Cerebellum (tissue), 5 donors: ENCODE measurements around a stretch of chr4.

DNA sequence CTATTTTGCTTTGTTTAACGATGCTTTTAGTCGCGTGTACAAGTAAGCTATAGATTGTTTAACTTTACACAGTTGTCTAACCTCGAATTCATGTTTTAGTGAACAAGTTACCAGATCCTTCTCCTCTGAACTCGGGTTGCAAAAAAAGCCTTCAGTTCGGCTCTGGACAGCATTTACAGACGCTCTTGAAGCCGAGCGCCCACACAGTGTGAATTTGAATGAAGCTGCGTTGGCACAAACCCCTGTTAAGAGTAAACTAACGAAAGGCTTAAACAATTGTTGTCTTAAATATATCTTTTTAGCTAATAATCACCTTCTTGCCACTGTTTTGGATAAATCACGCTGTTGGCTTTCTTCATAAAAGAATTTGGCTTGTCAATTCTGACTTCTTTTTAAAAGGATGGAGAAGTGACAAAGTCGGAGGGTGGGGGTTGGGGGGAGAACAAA is 4.1 kb downstream of the PCDH10 start:
- PRO-cap, 3 experiments = no peak in any of the 3 experiments
- RAMPAGE, long total RNA = no peak

GRCh38 chr4:136395245-136395775 is 1137.0 kb downstream of the PCDH18 start:
- PRO-cap, 3 experiments = no peak in any of the 3 experiments
- RAMPAGE, long total RNA = no peak

GRCh38 chr4:137531179-137531720 is 1.0 kb downstream of the PCDH18 start:
- PRO-cap, 3 experiments = no peak in any of the 3 experiments
- RAMPAGE, long total RNA = no peak

GRCh38 chr4:139014665-139015574 is 661 bp upstream of the NOCT start:
- PRO-cap, 3 experiments = peak in 3 of 3 experiments; most common minus-strand start chr4:139015446 (in 2)
- RAMPAGE, long total RNA = no peak

DNA sequence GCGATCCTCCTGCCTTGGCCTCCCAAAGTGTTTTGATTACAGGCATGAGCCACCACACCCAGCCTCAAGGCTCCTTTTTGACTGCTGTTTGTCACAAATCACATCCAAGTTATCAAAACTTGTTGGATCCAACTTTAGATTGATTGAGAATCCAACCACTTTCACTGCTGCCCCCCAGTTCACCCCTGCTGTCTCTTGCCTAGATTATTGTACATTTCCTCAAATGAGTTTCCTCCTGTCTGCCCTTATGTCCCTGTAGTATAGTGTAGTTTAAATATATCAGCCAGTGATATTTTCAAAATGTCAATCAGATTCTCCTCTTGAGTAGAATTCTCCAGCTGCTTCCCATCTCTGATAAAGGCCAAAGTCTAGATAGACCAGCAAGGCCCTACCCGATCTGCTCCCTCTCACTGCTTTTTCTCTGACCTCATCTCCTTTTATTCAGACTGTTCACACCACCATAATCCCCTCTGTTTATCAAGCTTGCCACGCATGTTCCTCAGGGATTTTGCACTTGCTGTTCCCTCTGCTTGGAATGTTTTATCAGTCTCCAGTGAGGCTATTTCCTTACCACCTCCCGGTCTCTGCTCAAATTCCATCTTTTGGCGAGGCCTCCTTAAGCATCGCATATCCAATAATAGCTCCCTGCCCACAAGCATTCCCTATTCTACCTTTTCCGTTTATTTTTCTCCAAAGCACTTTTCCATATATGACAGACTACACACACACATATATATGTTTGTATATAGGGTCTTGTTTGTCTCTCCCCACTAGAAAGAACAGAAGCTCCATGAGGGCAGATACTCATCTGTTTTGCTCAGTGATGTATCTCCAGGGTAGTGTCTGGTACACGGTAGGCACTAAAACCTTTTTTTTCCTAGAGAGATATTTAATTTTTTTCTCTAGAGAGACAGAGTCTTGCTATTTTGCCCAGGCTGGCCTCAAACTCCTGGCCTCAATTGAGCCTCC is 20.1 kb downstream of the NOCT start:
- PRO-cap, 3 experiments = no peak in any of the 3 experiments
- RAMPAGE, long total RNA = no peak

GRCh38 chr4:139049305-139049635 is 33.7 kb downstream of the NOCT start:
- PRO-cap, 3 experiments = no peak in any of the 3 experiments
- RAMPAGE, long total RNA = no peak

GRCh38 chr4:139054332-139054952 is 38.9 kb downstream of the NOCT start:
- PRO-cap, 3 experiments = no peak in any of the 3 experiments
- RAMPAGE, long total RNA = no peak

- PRO-cap, 3 experiments = no peak in any of the 3 experiments
- RAMPAGE, long total RNA = no peak
These were observed 48.8 kb upstream of the NDUFC1 start for GRCh38 chr4:139351043-139351500.

- PRO-cap, 3 experiments = no peak in any of the 3 experiments
- RAMPAGE, long total RNA = no peak
These were observed 70.8 kb upstream of the RAB33B start for GRCh38 chr4:139383192-139383500.

- PRO-cap, 3 experiments = no peak in any of the 3 experiments
- RAMPAGE, long total RNA = no peak
These were observed 1.2 kb downstream of the RAB33B start for GRCh38 chr4:139455118-139455571.

GRCh38 chr4:139532872-139533426 is 23.1 kb downstream of the SETD7 start:
- PRO-cap, 3 experiments = no peak in any of the 3 experiments
- RAMPAGE, long total RNA = no peak

GRCh38 chr4:139770353-139770755 is 104.7 kb downstream of the MGST2 start:
- PRO-cap, 3 experiments = no peak in any of the 3 experiments
- RAMPAGE, long total RNA = no peak

- PRO-cap, 3 experiments = peak in 3 of 3 experiments; most common plus-strand start chr4:139816173 (in 2); most common minus-strand start chr4:139816017 (in 1)
- RAMPAGE, long total RNA = no peak
These were observed 150.3 kb downstream of the MGST2 start for GRCh38 chr4:139815505-139816824.

DNA sequence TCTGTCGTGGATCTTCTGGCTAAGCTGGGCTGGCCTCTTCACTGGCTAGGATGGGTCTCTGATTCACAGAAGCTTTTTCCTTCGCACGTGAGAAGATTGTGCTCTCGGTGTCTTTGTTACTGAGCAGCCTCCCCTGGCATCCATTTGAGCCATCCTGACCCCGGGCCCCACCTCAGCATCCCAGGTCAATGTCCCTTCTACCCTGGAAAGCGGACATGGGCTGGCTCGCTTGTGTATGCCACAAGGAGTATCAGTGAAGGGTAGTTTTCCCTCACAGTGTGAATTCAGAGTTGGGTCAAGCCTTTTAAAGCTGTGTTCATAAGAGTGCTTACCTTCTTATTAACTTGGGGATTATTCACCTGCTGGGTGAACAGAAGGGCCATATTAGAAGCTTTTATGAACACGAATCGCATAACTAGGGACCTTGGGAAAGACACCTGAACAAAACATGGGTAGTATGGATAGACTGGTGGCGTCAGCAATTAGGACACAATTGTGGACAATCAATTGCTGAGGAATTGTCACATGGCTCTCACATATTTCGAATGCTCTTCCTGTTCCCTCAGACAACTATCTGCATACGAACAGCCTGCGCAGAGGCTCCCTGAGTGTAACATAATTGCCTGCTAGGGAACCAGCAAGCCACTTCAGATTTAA is 160.6 kb downstream of the MGST2 start:
- PRO-cap, 3 experiments = no peak in any of the 3 experiments
- RAMPAGE, long total RNA = no peak

- PRO-cap, 3 experiments = no peak in any of the 3 experiments
- RAMPAGE, long total RNA = no peak
These were observed 191.4 kb downstream of the MGST2 start for GRCh38 chr4:139857099-139857430.

GRCh38 chr4:139901376-139901839 is 235.8 kb downstream of the MGST2 start:
- PRO-cap, 3 experiments = no peak in any of the 3 experiments
- RAMPAGE, long total RNA = no peak

DNA sequence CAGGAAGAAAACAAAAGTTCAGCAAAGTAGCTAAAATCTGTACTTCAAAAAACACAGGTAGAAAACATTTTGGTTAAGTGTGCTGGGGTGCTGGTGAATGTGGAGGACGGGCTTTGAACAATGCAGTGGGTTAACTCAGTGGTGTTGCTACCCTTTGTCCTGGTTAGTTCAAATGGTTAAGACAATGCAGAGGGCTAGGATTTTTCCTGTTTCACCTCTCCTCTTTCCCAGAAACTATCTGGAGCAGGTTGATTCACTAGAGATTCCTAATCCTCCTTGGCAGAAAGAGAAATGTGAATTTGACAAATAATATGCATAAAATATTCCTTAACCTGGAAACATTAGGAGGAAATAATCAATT is 149.0 kb downstream of the MAML3 start:
- PRO-cap, 3 experiments = no peak in any of the 3 experiments
- RAMPAGE, long total RNA = no peak

- PRO-cap, 3 experiments = peak in 3 of 3 experiments; most common plus-strand start chr4:140049502 (in 3); most common minus-strand start chr4:140049354 (in 3)
- RAMPAGE, long total RNA = no peak
These were observed 104.8 kb downstream of the MAML3 start for GRCh38 chr4:140048891-140049892.

GRCh38 chr4:140152725-140153716 is 963 bp downstream of the MAML3 start:
- PRO-cap, 3 experiments = peak in 2 of 3 experiments; most common plus-strand start chr4:140153057 (in 2); most common minus-strand start chr4:140153054 (in 1)
- RAMPAGE, long total RNA = no peak

DNA sequence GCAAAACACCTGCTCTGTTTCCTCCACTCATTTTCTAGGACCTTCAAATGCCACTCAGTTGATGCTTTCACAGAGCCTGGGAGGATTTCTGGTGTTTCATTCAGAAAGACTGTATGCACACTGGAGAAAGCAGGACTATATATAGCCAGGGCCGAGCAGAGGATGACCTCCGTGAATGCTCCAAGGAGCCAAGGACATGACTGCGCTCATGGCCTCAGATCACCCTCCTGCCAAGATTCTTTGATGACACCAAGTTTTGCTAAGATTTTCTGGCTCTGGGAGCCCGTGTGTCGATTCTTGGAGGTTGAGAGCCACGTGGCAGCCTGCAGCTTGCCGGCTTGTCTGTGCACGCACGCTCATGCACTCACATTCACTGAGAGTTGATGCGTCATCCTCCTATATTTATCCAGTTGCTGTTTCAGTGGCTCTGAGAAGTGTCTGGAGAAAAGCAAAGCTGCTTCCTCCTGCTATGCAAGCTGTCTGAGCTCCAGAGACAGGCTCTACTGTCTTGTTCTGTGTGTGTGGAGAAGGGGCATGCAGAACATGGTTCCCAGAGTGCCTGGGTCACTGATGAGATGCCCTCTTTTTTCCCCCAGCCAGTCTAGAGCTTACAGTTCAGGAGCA is 65.0 kb upstream of the SCOC start:
- PRO-cap, 3 experiments = no peak in any of the 3 experiments
- RAMPAGE, long total RNA = no peak